ENCODE results near the genes NHLH1, USF1 and TOMM40L.

GRCh38 chr1:160205653-160206403 is 644 bp downstream of the PEA15 start:
- PRO-cap, result unidirectional peak, minus-strand start at chr1:160205758

GRCh38 chr1:160285944-160286736 is 1.2 kb upstream of the PEX19 start:
- PRO-cap, result no peak

DNA sequence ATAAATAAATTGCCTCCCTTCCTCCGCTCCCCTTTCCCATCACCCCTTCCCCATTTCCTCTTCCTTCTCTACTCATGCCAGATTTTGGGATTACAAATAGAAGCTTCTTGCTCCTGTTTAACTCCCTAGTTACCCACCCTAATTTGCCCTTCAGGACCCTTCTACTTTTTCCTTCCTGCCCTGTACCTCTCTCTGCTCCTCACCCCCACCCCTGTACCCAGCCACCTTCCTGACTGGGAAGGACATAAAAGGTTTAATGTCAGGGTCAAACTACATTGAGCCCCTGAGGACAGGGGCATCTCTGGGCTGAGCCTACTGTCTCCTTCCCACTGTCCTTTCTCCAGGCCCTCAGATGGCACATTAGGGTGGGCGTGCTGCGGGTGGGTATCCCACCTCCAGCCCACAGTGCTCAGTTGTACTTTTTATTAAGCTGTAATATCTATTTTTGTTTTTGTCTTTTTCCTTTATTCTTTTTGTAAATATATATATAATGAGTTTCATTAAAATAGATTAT is 8.4 kb upstream of the NHLH1 start:
- PRO-cap, result no peak

DNA sequence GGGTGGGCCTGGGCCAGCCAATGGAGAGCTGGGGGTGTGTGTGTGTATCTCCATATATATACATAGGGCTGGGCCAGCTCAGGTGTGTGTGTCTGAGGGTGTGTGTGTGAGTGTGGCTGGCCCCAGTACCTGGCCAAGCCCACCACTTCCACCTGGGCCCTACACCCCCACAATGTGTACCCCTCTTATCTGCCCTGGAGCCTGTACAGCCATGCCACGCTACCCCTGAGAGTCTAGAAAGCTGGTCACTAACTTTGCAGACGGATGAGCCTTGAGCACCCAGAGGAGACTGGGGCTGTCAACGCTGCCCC is at the start of gene NHLH1:
Gene NHLH1 (plus strand): TSS at position 85 of the 311 bp plus-strand sequence.
- PRO-cap, result bidirectional peak, plus-strand start at position 85 of the sequence, minus-strand start outside the sequence

DNA sequence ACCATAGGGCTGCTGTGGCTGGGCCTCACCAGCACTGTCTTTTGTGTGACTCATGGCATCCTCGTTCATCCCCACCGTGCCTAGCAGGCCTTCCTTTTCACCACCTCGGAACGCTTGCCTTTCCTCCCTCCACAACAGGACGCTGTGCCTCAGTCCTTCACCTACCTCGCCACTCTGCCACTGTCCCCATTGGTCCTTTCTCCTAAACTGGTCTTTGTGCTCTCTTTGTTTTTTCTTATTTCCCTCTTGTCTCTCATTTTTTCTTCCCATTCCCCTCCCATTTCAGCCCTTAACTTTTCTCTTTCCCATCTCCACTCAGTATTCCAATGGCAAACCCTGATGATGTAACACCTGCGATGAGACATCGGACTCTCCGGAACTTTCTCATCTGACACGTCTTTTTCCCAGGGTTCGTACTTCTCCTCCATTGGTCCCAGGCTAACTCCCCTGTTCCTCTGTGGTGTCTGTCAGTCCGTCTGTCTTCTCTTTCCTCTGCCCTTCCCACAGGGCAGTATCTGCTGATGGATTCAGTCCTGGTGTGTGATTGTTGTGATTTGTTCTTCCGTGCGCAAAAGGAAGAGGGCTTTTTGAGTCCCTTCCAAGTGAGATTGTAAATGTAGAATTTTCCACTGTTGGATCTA is 27.6 kb downstream of the VANGL2 start:
- PRO-cap, result no peak

- PRO-cap, result no peak
These were observed 4.1 kb downstream of the CD84 start for GRCh38 chr1:160574935-160575925.

GRCh38 chr1:160665677-160666290 is 18.9 kb upstream of the SLAMF1 start:
- PRO-cap, result no peak

DNA sequence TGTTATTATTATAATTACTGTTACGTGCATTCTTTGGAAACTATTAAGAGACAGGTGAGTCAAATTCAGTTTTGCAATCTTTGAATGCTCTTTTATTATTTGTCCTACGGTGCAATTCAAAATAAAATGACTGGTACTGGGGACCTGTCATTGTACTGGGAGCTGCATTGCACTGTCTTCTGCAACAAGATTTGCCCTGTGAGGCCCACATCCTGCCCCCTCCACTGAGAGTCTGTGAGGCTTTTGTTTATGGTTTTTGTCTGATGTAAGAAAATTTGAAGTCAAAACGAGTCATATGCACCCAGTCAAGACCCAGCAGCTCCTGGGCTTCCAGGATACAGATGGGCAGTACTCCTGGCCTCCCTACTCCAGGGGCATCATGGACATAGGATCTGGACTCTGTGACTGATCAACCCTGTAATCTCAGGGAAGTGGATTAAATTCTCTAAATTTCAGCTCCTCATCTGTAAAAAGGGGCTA is 2.0 kb downstream of the LY9 start:
- PRO-cap, result no peak

DNA sequence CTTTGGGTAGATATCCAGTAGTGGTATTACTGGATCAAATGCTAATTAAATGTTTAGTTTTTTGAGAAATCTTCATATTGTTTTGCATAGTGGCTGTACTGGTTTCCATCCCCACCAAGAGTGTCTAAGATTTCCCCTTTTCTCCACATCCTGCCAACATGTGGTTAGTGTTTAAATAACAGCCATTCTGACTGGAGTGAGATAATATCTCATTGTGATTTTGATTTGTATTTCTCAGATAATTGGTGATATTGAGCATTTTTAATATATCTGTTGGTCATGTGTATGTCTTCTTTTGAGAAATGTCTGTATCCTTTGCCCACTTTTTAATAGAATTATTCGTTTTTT is 5.1 kb downstream of the LY9 start:
- PRO-cap, result no peak

DNA sequence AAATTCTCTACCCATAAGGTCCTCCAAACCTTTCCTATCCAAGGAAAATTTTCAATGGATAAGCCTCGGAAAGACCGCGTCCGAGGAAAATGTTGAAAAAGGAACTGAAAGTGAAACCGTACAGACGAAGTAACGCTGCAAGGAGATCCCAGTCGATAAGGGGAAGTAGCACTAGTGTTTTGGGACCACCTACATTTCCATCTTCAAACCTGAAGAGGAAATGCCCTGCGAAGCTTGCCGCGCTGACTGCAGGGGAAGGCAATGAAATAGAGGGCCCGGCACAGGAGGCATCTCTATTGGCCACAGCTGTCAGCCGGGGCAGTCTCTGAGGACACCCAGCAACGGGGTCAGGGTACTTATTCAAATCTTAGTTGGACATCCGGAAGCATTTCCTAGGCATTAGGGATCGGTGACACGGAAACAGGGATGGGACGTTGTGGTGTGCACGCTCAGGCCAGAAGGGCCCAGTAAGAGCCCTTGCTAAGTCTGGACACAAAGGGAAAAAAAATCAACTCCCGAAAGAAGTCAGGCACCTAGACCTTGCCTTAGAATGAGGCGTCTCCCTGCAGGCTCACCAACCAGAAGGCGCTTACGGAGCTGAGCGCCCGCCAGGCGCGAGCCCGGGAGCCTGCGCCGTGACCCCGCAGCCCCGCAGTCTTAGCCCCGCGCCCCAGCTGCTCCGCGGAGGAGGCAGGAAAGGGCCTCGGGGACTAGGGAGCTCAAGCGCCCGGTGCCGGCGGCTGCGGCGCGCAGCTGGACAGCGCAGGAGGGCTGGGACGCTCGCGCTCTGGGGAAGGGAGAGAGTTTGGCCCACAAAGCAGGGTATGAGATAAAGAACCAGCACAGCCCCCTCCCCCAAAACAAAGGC is 660 bp downstream of the USF1 start:
- PRO-cap, result bidirectional peak, plus-strand start at position 399 of the sequence, minus-strand start at position 263 of the sequence

GRCh38 chr1:161045751-161046582 is at the start of gene USF1:
Gene USF1 (minus strand): TSS chr1:161045977.
- PRO-cap, result bidirectional peak, plus-strand start at chr1:161046037, minus-strand start at chr1:161045896; bidirectional peak, plus-strand start at chr1:161046284, minus-strand start at chr1:161046271; unidirectional peak, minus-strand start at chr1:161046504

GRCh38 chr1:161046583-161047794 is 1.2 kb upstream of the USF1 start:
- PRO-cap, result no peak

GRCh38 chr1:161182251-161182816 is 5.0 kb upstream of the B4GALT3 start:
- PRO-cap, result no peak

GRCh38 chr1:161198169-161198826 is 556 bp downstream of the ADAMTS4 start:
- PRO-cap, result bidirectional peak, plus-strand start at chr1:161198522, minus-strand start at chr1:161198349

DNA sequence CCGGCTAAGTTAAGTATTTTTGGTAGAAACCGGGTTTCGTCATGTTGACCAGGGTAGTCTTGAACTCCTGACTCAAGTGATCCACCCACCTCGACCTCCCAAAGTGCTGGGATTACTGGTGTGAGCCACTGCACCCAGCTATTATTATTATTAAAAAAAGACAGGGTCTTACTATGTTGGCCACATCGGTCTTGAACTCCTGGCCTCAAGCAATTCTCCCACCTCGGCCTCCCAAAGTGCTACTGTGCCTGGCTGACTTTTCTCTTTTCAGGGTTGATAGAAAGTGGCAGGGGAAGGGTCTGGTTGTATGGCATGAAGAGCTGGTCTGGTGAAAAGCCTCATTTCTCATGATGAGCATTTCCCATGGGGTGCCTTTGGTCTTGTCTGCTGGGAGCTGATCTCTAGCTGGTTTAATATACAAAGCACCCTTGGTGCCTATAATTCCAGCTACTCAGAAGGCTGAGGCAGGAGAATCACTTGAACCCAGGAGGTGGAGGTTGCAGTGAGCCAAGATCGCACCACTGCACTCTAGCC is 724 bp downstream of the FCER1G start:
- PRO-cap, result no peak

- PRO-cap, result bidirectional peak, plus-strand start at chr1:161226067, minus-strand start at chr1:161225743; unidirectional peak, plus-strand start at chr1:161226283; bidirectional peak, plus-strand start at chr1:161226599, minus-strand start at chr1:161226621; unidirectional peak, minus-strand start at chr1:161226745
These were observed at the start of gene TOMM40L for GRCh38 chr1:161225828-161226826. Gene TOMM40L (plus strand): TSS chr1:161226060.

DNA sequence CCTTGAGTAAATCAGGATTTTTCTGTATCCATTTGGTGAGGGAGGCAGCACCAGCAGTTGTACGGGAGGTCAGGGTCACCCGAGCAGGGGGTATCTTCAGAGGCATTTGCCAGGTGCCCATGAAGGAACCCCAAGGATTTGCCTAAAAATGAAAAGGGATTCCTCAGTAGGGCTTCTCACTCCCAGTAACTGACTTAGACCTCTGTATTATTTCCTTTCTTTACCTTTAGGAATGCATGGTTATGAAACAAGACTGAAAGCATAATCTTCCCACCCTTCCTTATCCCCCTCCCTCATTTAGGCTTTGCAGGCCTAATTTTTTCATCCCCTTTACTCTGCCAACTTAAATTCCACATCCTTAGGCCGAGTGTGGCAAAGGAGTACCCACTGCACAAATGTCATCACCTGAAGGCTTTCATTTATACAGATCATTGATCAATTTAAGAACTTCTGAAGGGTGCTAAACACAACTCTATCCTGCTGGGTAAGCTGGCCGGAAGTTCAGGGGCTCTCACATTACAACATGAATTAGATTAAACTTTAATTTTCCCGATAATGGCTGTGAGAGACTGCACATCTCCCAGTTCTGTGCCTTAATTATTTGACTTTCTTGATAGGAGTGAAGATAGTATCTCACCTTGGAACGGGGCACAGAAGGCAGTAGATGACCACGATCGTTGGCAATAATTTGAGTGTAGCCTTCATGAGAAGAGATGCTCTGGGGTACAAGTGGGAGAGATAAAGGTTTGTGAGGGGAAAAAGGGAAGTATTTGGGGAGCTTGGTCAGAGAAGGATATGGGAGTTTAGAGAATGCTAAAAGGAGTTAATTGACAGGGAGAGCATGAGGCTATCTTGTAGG is 1.9 kb downstream of the CFAP126 start:
- PRO-cap, result no peak

- PRO-cap, result unidirectional peak, plus-strand start at chr1:161420866
These were observed 52.9 kb upstream of the CFAP126 start for GRCh38 chr1:161420607-161420930.

DNA sequence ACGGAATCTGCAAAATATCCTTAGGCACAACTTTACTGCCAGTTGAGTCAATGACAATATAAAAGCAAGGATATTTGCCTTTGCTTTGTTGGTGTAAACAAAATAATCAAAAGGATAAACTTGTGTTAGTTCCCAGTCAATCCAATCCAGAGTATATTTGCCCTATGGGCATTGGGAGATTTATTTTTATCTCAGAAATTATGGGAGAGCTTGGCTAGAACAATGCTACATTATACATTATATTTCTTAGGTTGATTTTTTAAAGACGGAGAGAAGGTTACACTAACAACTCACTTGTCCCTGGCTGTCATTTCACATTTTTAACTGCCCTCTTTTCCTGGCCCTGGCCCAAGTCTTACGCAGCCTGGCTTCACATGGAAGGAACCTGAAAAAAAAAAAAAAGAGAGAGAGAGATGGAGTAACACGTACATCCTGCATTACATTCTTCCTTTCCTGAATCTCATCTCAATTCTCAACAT is 4.1 kb downstream of the HSPA6 start:
- PRO-cap, result no peak

DNA sequence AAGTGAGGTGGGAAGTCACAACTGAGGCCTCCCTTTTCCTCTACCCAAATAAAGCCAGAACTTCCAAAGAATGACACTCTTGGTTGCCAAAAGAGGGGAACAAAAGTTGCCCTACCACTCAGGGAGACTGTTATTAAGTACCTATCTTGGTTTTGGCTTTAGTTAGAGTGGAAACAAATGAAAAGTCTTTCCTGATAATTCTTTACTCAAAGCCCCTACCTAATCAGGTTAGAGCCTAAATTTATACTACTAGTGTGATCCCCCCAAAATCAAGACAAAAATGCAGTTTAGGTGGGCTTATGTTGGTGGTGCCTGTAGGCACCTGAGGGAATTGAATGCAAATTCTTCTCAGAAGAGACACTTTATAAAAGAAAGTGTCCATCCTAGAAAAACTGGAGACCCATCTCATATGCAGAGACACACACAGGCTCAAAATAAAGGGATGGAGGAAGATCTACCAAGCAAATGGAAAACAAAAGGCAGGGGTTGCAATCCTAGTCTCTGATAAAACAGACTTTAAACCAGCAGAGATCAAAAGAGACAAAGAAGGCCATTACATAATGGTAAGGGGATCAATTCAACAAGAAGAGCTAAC is 62.5 kb downstream of the ATF6 start:
- PRO-cap, result no peak

All from neuron (in vitro differentiated cells).